K562 (cell line): ENCODE data around the gene CRYAA.

GRCh38 chr21:42832133-42832687 is 47.1 kb downstream of the WDR4 start:
- RAMPAGE, long total RNA = no peak
- RRBS = no CpG with 5 or more reads among the region's 11 CpGs
PRO-cap:
- standard = unidirectional peak, minus-strand start at chr21:42832465
- CoPRO, capped RNA only, 2 experiments = no peak in any of the 2 experiments
- CoPRO, capped and uncapped RNA, 2 experiments = peak in 1 of 2 experiments; most common minus-strand start chr21:42832474 (in 1)
- CoPRO, uncapped RNA only, 2 experiments = peak in 2 of 2 experiments; most common minus-strand start chr21:42832241 (in 1)
CAGE:
- cytosol, long polyA plus RNA = no peak
- long polyA plus RNA = no peak
- nucleolus, long total RNA = no peak
- nucleus, long polyA plus RNA = no peak

DNA sequence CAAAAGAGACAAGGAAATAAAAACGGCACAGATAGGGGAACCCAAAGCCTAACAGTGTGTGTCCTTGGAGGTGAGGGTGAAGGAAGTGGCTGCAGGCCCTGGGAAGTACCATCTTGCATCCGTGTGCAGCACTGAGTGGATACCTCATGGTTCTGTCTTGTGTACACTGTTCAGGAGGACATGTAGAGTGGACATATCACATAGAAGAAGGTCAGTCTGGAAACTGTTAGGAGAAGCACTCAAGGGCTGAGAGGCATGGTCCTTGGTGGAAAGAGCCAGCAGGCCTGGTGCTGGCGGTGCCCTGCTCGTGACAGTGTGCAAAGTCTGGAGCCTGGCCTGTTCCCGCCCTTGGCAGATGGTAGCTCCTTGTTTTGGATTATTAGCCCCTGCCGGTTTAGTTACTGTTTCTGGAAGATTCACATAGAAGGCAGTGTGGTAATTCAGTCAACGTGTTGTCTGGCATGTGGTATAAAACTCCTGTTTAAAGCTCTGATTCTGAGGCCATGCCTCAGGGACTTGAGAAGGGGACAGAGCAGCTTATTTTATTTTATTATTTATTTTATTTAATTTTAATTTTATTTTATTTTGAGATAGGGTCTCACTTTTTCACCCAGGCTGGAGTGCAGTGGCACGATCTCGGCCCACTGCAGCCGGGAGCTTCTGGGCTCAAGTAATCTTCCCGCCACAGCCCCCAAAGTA is 6.8 kb downstream of the PKNOX1 start:
- RAMPAGE, long total RNA = no peak
- RRBS = no CpG with 5 or more reads among the region's 11 CpGs
PRO-cap:
- standard = no peak
- CoPRO, capped RNA only, 2 experiments = no peak in any of the 2 experiments
- CoPRO, capped and uncapped RNA, 2 experiments = no peak in any of the 2 experiments
- CoPRO, uncapped RNA only, 2 experiments = peak in 1 of 2 experiments; most common plus-strand start position 397 of the sequence (in 1); most common minus-strand start position 148 of the sequence (in 1)
CAGE:
- cytosol, long polyA plus RNA = no peak
- long polyA plus RNA = no peak
- nucleolus, long total RNA = no peak
- nucleus, long polyA plus RNA = no peak

- RAMPAGE, long total RNA = no peak
- RRBS = no CpG with 5 or more reads among the region's 14 CpGs
PRO-cap:
- standard = no peak
- CoPRO, capped RNA only, 2 experiments = no peak in any of the 2 experiments
- CoPRO, capped and uncapped RNA, 2 experiments = no peak in any of the 2 experiments
- CoPRO, uncapped RNA only, 2 experiments = no peak in any of the 2 experiments
CAGE:
- cytosol, long polyA plus RNA = no peak
- long polyA plus RNA = no peak
- nucleolus, long total RNA = no peak
- nucleus, long polyA plus RNA = no peak
These were observed at the start of gene CRYAA for GRCh38 chr21:43168968-43169273. Gene CRYAA (plus strand): TSS chr21:43169008.

DNA sequence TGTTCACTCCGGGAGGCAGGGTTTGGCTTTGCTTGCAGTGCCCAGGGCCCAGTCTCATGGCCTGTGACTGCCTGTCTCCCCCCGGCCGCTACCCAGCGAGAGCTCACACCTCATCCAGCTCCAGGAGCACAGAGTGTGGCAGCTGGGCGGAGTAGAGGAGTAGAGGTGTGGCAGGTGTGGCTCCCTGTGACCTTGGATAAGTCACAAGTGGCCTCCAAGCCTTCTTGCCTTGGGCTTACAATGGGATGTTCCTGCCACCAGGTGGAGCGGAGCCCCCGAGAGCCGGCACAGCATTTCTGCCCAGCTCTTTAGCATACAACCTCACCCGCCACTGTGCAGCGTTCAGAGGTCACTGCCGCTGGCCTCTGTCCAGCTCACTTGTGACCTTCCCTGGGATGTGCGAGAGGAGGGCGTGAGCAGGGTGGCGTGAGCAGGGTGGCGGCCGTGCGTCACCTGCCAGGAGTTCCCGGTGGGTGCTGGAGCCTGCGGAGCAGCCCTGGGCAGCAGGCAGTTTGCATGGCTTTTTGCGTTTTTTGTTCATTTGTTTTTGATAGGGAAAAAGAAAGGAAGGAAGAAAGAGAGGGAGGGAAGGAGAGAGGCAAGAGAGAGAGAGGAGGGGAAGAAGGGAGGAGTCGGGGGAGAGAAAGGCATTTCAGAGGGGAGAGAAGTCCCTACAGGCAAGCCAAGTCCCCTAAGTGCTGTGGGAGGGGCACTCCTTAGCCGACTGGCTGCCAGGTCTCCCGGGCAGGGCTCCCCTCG is 42.5 kb downstream of the CRYAA start:
- RAMPAGE, long total RNA = no peak
- RRBS = 4% methylated on average over 2 of the region's 24 CpGs
PRO-cap:
- standard = no peak
- CoPRO, capped RNA only, 2 experiments = no peak in any of the 2 experiments
- CoPRO, capped and uncapped RNA, 2 experiments = no peak in any of the 2 experiments
- CoPRO, uncapped RNA only, 2 experiments = no peak in any of the 2 experiments
CAGE:
- cytosol, long polyA plus RNA = no peak
- long polyA plus RNA = no peak
- nucleolus, long total RNA = no peak
- nucleus, long polyA plus RNA = no peak

GRCh38 chr21:43318899-43319298 is 108.0 kb downstream of the SIK1 start:
- RAMPAGE, long total RNA = no peak
- RRBS = no CpG with 5 or more reads among the region's 14 CpGs
PRO-cap:
- standard = no peak
- CoPRO, capped RNA only, 2 experiments = no peak in any of the 2 experiments
- CoPRO, capped and uncapped RNA, 2 experiments = no peak in any of the 2 experiments
- CoPRO, uncapped RNA only, 2 experiments = no peak in any of the 2 experiments
CAGE:
- cytosol, long polyA plus RNA = no peak
- long polyA plus RNA = no peak
- nucleolus, long total RNA = no peak
- nucleus, long polyA plus RNA = no peak

DNA sequence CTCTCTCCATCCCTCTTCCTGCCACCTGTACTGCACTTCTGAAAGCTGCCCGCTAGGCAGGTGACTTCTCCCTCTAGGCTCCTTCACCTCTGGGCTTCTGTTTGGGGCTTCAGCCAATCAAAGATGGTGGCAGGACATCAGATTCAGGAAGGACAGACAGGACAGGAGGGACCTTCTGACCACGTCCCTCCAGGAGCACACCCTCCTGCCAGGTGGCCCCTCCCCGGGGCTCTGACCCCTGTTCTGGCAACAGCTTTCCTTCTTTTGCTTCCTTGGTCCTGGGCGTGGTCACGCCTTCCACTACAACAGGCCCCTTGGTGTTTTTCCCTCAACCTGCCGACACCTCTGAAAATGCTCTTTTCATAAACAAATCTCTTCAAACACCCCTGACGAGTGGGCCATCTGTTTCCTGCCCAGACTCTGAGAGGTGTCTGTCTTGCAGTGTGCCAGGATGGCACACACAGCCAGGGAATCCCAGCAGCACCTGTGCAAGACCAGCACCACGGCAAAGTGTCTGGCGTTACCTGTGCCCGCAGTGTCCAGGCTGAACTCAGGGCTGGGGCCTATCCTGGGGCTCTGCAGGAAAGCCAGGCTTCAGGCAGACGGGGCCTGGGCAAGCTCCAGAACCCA is 89.1 kb downstream of the SIK1 start:
- RAMPAGE, long total RNA = no peak
- RRBS = no CpG with 5 or more reads among the region's 11 CpGs
PRO-cap:
- standard = no peak
- CoPRO, capped RNA only, 2 experiments = no peak in any of the 2 experiments
- CoPRO, capped and uncapped RNA, 2 experiments = no peak in any of the 2 experiments
- CoPRO, uncapped RNA only, 2 experiments = no peak in any of the 2 experiments
CAGE:
- cytosol, long polyA plus RNA = no peak
- long polyA plus RNA = no peak
- nucleolus, long total RNA = no peak
- nucleus, long polyA plus RNA = no peak

GRCh38 chr21:43354910-43355766 is 71.8 kb downstream of the SIK1 start:
- RAMPAGE, long total RNA = no peak
- RRBS = no CpG with 5 or more reads among the region's 24 CpGs
PRO-cap:
- standard = no peak
- CoPRO, capped RNA only, 2 experiments = no peak in any of the 2 experiments
- CoPRO, capped and uncapped RNA, 2 experiments = no peak in any of the 2 experiments
- CoPRO, uncapped RNA only, 2 experiments = no peak in any of the 2 experiments
CAGE:
- cytosol, long polyA plus RNA = no peak
- long polyA plus RNA = no peak
- nucleolus, long total RNA = no peak
- nucleus, long polyA plus RNA = no peak

DNA sequence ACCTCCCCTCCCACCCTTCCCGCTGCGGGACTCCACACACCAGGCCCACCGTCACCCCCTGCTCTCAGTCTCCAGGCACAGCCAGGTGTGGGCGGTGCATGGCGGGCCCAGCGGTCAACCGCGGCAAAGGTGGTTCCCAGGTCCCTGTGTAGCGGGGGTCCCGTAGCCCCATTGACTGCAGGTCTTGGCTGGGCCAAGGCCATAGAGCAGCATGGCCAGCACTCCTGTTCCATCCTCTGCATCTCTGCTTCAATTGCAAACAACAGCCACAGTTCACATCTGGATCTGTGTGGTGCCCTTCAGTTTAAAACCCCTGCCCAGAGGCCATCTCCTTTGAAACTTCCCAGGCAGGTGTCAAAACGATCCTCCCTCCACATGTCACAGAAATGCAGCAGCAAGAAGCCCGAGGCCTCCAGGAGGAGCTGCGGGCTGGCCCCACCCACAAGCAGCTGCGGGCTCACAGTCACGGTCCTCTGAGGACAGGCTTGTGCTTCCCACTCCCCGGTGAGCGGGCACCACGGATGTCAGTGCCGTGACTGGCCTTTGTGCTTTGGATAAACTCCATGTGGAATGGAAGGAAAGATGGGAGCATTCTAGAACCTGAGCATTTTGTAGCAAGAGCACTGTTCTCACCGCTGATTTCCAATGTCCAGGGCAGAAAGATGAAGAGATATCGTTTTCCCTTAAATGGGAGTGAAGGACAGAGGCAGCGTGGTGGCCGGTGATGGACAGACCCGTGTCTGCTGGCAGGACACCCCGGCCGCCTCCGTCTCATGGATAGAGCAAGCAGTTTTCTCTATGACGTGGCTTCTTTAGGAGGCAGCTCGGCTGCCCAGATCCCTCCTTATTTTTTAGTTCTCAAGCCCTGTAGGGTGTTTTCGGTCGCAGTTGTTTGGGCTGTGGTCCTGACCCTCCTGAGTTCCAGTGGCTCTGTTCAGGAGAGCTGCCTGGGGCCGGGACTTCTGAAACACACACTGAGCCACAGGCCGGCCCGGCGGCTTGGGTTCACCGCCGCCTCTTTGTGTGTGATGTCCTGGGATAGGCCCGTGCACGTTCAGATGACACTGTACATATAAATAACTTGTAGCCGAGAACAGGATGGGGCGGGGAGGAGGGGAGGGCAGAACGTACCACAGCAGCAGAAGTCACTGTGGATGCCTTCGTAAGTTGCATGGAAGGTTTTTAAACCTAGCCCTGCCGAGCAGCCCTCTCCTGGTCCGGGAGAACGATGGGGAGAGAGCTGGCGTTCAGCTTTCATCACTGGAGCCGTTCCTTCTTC is 65.6 kb downstream of the SIK1 start:
- RAMPAGE, long total RNA = no peak
- RRBS = 3% methylated on average over 4 of the region's 48 CpGs
PRO-cap:
- standard = no peak
- CoPRO, capped RNA only, 2 experiments = no peak in any of the 2 experiments
- CoPRO, capped and uncapped RNA, 2 experiments = no peak in any of the 2 experiments
- CoPRO, uncapped RNA only, 2 experiments = no peak in any of the 2 experiments
CAGE:
- cytosol, long polyA plus RNA = no peak
- long polyA plus RNA = no peak
- nucleolus, long total RNA = no peak
- nucleus, long polyA plus RNA = no peak

GRCh38 chr21:43373008-43373864 is 53.7 kb downstream of the SIK1 start:
- RAMPAGE, long total RNA = no peak
- RRBS = no CpG with 5 or more reads among the region's 29 CpGs
PRO-cap:
- standard = no peak
- CoPRO, capped RNA only, 2 experiments = no peak in any of the 2 experiments
- CoPRO, capped and uncapped RNA, 2 experiments = no peak in any of the 2 experiments
- CoPRO, uncapped RNA only, 2 experiments = no peak in any of the 2 experiments
CAGE:
- cytosol, long polyA plus RNA = no peak
- long polyA plus RNA = no peak
- nucleolus, long total RNA = no peak
- nucleus, long polyA plus RNA = no peak

GRCh38 chr21:43639627-43640209 is 19.6 kb downstream of the HSF2BP start:
- RAMPAGE, long total RNA = no peak
- RRBS = no CpG with 5 or more reads among the region's 4 CpGs
PRO-cap:
- standard = no peak
- CoPRO, capped RNA only, 2 experiments = no peak in any of the 2 experiments
- CoPRO, capped and uncapped RNA, 2 experiments = no peak in any of the 2 experiments
- CoPRO, uncapped RNA only, 2 experiments = no peak in any of the 2 experiments
CAGE:
- cytosol, long polyA plus RNA = no peak
- long polyA plus RNA = no peak
- nucleolus, long total RNA = no peak
- nucleus, long polyA plus RNA = no peak

DNA sequence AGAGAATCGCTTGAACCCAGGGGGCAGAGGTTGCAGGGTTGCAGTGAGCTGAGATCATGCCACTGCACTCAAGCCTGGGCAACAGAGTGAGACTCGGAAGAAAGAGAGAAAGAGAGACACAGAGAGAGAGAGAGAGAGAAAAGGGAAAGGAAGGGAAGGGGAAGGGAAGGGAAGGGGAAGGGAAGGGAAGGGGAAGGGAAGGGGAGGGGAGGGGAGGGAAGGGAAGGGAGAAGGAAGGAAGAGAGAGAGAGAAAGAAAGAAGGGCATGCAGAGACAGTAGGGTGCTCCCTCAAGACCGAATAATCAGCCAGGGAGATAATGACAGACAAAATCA is 6.3 kb downstream of the HSF2BP start:
- RAMPAGE, long total RNA = no peak
- RRBS = no CpG with 5 or more reads among the region's 3 CpGs
PRO-cap:
- standard = unidirectional peak, plus-strand start at position 241 of the sequence
- CoPRO, capped RNA only, 2 experiments = no peak in any of the 2 experiments
- CoPRO, capped and uncapped RNA, 2 experiments = no peak in any of the 2 experiments
- CoPRO, uncapped RNA only, 2 experiments = no peak in any of the 2 experiments
CAGE:
- cytosol, long polyA plus RNA = no peak
- long polyA plus RNA = no peak
- nucleolus, long total RNA = no peak
- nucleus, long polyA plus RNA = no peak

DNA sequence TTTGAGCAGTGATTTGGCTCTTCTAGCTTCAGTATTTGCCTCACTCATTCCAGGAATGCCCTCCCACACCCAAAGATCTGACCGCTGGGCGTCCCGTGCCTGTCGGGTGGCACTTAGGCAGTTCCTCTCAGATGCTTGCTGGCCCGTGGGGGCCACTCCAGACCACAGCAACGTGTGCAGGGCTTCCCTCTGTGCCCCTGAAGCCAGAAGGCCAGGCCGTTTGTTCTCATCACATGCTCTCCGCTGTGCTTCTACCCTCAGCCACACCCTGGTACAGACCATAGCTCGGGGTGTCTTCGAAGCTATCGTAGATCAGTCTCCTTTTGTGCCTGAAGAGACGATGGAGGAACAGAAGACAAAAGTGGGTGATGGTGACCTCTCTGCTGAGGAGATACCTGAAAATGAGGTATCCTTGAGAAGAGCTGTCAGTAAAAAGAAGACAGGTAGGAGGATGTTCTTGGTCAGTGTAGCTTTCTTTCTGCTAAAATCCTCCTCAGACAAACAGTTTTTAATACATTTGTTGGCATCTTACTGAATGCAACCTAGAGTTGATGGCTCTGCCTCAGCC is 17.2 kb downstream of the RRP1B start:
- RAMPAGE, long total RNA = no peak
- RRBS = no CpG with 5 or more reads among the region's 12 CpGs
PRO-cap:
- standard = no peak
- CoPRO, capped RNA only, 2 experiments = no peak in any of the 2 experiments
- CoPRO, capped and uncapped RNA, 2 experiments = no peak in any of the 2 experiments
- CoPRO, uncapped RNA only, 2 experiments = no peak in any of the 2 experiments
CAGE:
- cytosol, long polyA plus RNA = no peak
- long polyA plus RNA = no peak
- nucleolus, long total RNA = no peak
- nucleus, long polyA plus RNA = no peak

DNA sequence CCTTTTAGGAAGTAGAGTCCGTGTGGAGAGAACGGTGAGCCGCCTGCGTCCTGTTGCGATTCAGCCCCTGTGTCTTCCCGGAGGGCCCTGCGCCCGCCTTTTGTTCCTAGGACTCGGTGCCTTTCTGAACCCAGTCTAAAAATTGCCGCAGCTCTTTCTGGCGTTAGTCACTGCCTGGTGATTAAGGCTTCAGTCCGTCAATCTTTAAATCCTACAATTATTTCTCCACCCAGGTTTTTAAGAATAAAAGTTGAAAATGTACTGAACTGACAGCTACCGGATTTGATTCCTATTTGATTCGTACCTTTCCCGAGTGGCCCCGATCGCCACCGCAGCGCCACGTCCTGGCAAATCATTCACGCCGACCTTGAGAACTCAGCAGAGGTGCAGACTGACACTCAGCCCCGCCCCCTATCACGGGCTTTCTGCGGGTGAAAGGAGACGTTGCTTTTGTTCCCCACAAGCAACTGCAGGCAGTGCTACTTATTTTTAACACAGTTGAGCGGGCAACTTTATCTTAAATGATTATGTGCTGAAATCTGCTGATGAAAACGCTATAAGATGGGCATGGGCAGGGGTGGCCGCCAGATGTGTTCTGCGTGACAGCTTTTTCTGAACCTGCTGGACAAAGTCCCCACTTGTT is 16.1 kb upstream of the PDXK start:
- RAMPAGE, long total RNA = no peak
- RRBS = no CpG with 5 or more reads among the region's 30 CpGs
PRO-cap:
- standard = no peak
- CoPRO, capped RNA only, 2 experiments = no peak in any of the 2 experiments
- CoPRO, capped and uncapped RNA, 2 experiments = no peak in any of the 2 experiments
- CoPRO, uncapped RNA only, 2 experiments = no peak in any of the 2 experiments
CAGE:
- cytosol, long polyA plus RNA = no peak
- long polyA plus RNA = no peak
- nucleolus, long total RNA = no peak
- nucleus, long polyA plus RNA = no peak

GRCh38 chr21:43732126-43732822 is 13.3 kb downstream of the PDXK start:
- RAMPAGE, long total RNA = no peak
- RRBS = no CpG with 5 or more reads among the region's 18 CpGs
PRO-cap:
- standard = no peak
- CoPRO, capped RNA only, 2 experiments = no peak in any of the 2 experiments
- CoPRO, capped and uncapped RNA, 2 experiments = no peak in any of the 2 experiments
- CoPRO, uncapped RNA only, 2 experiments = no peak in any of the 2 experiments
CAGE:
- cytosol, long polyA plus RNA = no peak
- long polyA plus RNA = no peak
- nucleolus, long total RNA = no peak
- nucleus, long polyA plus RNA = no peak

DNA sequence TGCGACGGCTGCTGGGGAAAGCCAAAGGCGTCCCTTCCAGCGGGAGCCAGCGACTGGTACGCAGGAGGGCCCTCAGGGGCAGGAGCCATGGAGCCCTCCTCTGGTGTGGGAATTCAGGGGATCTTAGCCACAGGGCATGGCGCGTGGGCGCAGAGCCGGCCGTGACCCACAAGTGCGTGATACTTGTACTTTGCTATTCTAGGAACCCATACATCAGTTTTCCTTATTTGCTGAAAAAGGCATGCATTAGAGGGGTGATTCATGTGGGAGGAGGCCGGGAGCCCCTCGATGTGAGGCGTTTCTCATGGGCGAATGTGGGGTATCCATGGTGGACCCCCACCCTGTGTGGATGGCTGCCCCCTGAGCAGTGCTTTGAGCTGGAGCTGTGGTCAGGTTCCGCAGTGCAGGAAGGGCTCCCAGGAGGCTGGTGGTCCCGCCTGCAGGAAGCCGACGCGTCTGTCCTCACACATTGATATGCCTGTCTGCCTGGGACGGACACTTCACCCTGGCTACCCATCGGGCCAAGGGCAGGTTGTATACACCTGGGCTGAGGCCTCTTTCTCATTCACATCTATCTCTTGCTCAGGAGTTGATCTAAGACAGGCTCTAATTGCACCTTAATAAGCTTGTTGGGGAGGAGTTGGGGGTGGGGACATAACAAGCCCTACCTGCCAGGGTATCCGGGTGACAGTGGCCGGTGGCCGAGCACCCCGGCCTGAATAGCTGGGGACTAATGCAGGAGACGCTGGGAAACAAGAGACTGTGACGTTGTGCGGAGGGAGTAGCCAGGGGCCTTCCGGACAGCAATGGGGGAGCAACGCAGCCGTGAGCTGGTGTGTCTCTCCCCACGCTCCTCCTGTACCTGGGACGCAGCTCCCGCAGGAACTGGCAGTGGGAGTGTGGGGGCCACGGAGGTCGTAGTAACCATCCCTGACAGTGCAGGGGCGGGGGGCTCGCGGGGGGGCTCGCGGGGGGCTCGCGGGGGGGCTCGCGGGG is 21.6 kb downstream of the PDXK start:
- RAMPAGE, long total RNA = no peak
- RRBS = 67% methylated on average over 5 of the region's 47 CpGs
PRO-cap:
- standard = no peak
- CoPRO, capped RNA only, 2 experiments = no peak in any of the 2 experiments
- CoPRO, capped and uncapped RNA, 2 experiments = no peak in any of the 2 experiments
- CoPRO, uncapped RNA only, 2 experiments = no peak in any of the 2 experiments
CAGE:
- cytosol, long polyA plus RNA = no peak
- long polyA plus RNA = no peak
- nucleolus, long total RNA = no peak
- nucleus, long polyA plus RNA = no peak

- RAMPAGE, long total RNA = no peak
- RRBS = no CpG with 5 or more reads among the region's 14 CpGs
PRO-cap:
- standard = no peak
- CoPRO, capped RNA only, 2 experiments = no peak in any of the 2 experiments
- CoPRO, capped and uncapped RNA, 2 experiments = no peak in any of the 2 experiments
- CoPRO, uncapped RNA only, 2 experiments = no peak in any of the 2 experiments
CAGE:
- cytosol, long polyA plus RNA = no peak
- long polyA plus RNA = no peak
- nucleolus, long total RNA = no peak
- nucleus, long polyA plus RNA = no peak
These were observed 4.5 kb downstream of the CSTB start for GRCh38 chr21:43771506-43772143.

DNA sequence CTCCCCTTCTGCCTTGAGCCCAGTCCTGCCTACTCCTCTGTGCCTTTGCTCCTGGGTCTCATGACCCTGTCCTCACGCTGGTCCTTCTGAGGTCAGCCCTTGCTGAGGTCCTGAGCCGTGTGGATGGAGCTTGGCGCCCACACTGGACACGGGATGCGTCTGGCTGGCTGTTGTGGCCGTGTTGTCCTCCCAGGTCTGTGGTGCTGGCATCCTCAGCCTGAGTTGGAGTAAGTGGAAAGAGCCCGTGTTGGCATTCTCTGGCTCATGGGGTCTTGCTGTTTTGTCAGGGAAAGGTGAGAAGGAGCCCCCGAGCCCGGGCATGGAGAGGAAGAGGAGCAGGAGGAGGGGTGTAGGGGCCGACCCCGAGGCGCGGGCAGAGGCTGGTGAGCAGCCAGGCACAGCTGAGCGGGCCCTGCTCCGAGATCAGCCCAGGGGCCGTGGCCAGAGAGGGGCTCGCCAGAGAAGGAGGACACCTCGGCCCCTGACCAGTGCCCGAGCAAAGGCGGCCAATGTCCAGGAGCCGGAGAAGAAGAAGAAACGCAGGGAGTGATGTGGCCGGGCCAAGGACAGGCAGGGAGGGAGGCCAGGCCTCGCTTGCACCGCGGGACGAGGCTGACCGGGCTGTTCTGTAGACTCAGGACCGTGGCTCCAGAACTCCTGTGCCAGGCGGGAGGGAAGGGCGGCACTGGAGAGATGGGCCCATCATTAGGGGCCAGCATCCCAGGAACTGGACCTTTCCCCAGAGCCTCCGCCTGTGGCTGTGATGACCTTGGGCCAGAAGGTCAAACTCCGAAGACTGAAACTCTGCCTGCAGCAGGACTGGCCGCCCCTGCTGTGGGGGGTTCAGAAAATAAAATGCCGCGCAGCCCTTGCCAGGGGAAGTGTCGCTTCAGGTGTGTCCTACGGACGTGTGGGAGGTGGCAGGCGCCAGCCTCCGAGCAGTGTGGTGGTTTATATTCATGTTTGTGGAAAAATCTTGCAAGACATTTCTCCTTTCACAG is 14.1 kb downstream of the RRP1 start:
- RAMPAGE, long total RNA = no peak
- RRBS = 84% methylated on average over 10 of the region's 41 CpGs
PRO-cap:
- standard = no peak
- CoPRO, capped RNA only, 2 experiments = no peak in any of the 2 experiments
- CoPRO, capped and uncapped RNA, 2 experiments = no peak in any of the 2 experiments
- CoPRO, uncapped RNA only, 2 experiments = peak in 2 of 2 experiments; most common plus-strand start position 853 of the sequence (in 2)
CAGE:
- cytosol, long polyA plus RNA = no peak
- long polyA plus RNA = no peak
- nucleolus, long total RNA = no peak
- nucleus, long polyA plus RNA = no peak